Metastatic Lung Carcinoma in the Adrenal Gland (tissue), 1 donor: ENCODE measurements around the genes FGF2 and INTU.

DNA sequence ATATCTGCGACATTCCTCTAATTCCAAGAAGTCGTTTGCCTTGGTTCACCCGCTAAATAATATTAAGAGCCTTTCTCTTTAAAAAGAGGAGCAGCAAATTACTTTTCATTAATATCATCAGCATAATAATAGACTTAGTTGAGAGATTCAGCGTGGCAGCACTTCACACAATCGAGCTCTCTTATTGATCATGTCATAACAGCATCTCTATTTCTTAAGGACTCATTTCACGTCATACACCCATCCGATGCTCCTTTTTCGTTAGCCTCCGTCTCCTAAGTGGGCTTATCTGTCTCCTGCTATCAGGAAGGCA, 339 bp upstream of the BLTP1 start:
- PRO-cap, result no peak

DNA sequence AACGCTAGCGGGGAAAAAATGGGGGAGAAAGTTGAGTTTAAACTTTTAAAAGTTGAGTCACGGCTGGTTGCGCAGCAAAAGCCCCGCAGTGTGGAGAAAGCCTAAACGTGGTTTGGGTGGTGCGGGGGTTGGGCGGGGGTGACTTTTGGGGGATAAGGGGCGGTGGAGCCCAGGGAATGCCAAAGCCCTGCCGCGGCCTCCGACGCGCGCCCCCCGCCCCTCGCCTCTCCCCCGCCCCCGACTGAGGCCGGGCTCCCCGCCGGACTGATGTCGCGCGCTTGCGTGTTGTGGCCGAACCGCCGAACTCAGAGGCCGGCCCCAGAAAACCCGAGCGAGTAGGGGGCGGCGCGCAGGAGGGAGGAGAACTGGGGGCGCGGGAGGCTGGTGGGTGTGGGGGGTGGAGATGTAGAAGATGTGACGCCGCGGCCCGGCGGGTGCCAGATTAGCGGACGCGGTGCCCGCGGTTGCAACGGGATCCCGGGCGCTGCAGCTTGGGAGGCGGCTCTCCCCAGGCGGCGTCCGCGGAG, at the start of gene FGF2:
Gene FGF2 (plus strand): TSS at position 437 of the 527 bp plus-strand sequence.
- PRO-cap, result bidirectional peak, plus-strand start at position 440 of the sequence, minus-strand start at position 228 of the sequence

GRCh38 chr4:123400029-123400454, 3.4 kb downstream of the SPRY1 start:
- PRO-cap, result no peak

GRCh38 chr4:123418247-123419010, 21.8 kb downstream of the SPRY1 start:
- PRO-cap, result no peak

DNA sequence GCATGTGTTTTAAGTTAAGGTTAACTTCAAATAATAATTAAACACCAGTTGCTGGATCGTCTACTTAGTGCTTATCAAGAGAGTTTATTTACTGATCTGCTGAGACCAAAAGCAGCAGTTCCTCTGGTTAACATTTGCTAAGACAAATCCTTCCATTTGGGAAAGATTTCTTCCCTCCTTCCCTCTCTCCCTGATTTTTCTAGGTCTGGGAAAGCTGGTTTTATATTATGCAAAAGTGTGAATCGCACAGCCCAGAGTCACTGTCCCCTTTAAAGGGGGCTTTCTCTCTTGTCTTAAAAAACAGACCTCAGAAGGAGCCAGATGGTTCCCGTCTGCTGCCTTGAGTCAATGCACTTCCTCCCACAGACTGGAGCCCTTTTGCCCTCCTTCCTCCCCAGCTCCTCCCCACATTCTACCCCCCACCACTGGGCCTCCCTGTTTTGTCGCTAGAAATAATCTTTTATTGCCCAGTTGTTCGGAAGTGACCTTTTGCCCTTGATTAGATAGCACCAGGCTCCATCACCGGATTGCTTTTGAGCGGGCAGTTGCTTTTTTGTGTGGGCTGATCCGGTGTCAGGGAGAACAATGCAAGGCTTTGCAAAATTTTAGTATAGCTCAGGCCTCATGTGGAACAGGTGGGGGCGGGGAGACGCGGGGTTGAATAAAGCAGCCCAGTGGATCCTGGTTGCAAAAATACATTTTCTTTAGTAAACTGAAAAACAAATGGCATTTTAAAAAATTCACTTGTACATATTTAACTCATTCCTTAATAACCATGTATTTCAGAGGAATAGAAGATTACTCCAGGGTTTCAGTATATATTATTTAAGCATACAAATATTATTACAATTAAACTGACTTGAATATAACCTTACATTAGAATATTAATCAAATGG, 47.7 kb downstream of the SPRY1 start:
- PRO-cap, result unidirectional peak, minus-strand start at position 350 of the sequence

- PRO-cap, result no peak
Measured at GRCh38 chr4:123546567-123547200, 150.1 kb downstream of the SPRY1 start.

DNA sequence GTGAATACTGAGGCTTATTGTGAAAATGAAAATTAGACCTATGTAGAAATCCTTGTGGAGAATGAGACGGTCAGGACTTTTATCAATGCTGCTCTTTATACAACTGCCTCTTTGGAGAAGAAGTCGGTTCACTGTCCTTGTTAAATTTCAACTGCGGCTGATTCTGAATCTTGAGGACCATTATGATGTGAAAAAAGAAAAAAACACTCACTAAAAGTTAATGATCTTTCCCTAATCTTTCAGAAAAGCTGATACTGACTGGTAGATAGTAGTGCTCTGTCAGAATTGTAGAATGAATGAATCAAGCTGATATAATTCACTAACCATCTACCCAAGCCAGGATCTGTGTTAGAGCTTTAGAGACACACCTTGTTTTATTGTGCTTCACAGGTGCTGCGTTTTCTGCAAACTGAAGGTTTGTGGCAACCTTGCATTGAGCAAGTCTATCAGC, 204.8 kb downstream of the SPRY1 start:
- PRO-cap, result no peak

GRCh38 chr4:123749361-123750095, 352.9 kb downstream of the SPRY1 start:
- PRO-cap, result no peak

GRCh38 chr4:124491390-124491749, 221.2 kb downstream of the ANKRD50 start:
- PRO-cap, result no peak

GRCh38 chr4:124710981-124711830, 1.3 kb downstream of the ANKRD50 start:
- PRO-cap, result unidirectional peak, plus-strand start at chr4:124711597

GRCh38 chr4:126955559-126956652, 676.9 kb upstream of the INTU start:
- PRO-cap, result no peak

DNA sequence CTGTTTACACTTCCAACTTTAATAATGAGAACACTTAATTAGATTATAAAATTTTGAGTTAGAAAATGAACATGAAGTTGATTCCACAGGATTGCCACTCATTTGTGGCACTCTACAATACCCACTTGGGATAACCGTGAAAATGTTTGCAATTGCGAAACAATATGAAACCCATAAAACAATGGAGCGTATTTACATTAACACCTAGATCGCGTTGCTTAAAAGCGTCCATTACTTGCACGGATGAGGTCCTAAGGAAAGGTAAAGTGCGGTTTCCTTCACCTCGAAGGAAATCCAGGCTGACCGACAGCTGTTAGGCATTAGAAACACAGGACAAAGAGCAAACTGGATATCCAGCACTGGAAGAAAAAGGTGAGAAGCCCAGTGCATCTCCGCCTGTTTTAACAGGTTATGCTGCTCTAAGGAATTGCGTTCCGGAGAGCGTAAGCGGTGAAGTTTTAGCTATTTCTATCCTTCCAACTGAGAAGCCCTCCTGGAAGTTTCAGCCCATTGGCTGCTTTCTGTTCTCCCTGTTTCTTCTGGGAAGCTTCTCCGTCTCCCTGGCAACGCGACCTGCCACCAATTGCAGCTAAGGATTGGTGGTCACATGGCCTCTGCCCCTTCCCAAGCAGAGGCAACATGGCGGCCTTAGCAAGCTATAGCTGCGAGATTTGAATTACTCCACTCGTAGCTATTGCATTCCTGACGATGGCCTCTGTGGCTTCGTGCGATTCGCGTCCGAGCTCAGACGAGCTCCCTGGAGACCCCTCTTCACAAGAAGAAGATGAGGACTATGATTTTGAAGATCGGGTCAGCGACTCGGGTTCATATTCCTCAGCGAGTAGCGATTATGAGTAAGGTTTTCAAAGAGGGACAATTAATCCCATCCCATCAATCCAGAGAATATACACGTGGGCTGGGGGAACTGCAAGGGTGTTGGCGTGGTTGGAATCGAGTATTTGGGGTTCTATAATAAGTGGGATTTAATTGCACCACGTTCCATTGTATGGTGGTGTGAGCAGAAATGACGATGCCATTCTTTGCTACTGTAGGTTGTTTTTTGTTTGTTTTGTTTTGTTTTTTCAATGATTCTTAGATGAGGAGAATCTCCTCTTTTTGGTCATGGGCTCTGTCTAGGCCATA, at the start of gene INTU:
Gene INTU (plus strand): TSS at position 631 of the 1,143 bp plus-strand sequence.
- PRO-cap, result no peak

GRCh38 chr4:127781306-127781617, 860 bp upstream of the HSPA4L start:
- PRO-cap, result no peak

GRCh38 chr4:128286045-128286908, 1.3 kb downstream of the PGRMC2 start:
- PRO-cap, result unidirectional peak, plus-strand start at chr4:128286689; bidirectional peak, plus-strand start at chr4:128286757, minus-strand start at chr4:128286751

DNA sequence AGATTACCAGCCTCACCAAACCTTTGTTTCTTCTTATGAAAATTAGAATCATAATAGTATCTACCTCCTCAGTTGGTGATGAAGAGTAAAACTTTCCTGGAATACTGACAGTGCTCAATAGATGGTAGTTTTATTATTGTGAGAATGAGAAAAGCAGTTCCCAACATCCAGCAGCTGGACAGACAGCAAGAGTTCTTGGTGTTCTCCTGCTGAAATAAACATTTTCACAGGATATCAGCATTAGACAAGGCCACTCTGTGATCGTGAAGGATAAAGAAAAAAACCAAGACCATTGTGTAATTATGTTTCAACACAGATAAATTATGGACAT, 136.7 kb upstream of the PGRMC2 start:
- PRO-cap, result no peak

DNA sequence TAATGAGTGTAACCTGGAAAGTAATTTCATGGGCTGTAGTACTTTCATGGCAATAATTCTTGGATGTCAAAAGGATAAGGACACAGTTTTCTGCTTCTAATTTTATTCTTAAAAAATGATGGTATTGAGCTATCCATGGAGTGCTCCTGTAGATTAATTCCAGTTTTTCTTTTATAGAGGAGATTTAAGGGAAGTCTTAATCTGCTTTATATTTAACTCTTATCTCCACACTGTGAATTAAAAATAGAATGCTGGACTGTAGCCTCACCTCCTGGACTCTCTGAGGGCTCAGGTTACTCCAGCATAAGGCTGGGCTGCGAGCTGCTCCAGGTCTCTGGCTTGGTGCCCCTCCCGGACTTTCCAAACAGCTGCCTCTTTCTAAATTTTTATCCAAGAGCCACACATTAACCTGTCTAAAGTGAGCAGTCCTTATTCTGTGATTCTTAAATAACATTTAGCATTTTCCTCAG, 218.8 kb upstream of the JADE1 start:
- PRO-cap, result no peak

DNA sequence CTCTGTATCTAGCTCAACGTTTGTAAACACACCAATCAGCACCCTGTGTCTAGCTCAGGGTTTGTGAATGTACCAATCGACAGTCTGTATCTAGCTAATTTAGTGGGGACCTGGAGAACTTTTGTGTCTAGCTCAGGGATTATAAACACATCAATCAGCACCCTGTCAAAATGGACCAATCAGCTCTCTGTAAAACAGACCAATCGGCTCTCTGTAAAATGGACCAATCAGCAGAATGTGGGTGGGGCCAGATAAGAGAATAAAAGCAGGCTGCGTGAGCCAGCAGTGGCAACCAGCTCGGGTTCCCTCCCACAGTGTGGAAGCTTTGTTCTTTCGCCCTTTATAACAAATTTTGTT, 136.4 kb upstream of the JADE1 start:
- PRO-cap, result no peak

- PRO-cap, result no peak
Measured at GRCh38 chr4:128803763-128804393, 5.6 kb upstream of the JADE1 start.

- PRO-cap, result no peak
Measured at GRCh38 chr4:128845907-128846674, 36.6 kb downstream of the JADE1 start.

- PRO-cap, result no peak
Measured at GRCh38 chr4:128847121-128847768, 37.7 kb downstream of the JADE1 start.